ENCODE results near the gene CHIT1.

DNA sequence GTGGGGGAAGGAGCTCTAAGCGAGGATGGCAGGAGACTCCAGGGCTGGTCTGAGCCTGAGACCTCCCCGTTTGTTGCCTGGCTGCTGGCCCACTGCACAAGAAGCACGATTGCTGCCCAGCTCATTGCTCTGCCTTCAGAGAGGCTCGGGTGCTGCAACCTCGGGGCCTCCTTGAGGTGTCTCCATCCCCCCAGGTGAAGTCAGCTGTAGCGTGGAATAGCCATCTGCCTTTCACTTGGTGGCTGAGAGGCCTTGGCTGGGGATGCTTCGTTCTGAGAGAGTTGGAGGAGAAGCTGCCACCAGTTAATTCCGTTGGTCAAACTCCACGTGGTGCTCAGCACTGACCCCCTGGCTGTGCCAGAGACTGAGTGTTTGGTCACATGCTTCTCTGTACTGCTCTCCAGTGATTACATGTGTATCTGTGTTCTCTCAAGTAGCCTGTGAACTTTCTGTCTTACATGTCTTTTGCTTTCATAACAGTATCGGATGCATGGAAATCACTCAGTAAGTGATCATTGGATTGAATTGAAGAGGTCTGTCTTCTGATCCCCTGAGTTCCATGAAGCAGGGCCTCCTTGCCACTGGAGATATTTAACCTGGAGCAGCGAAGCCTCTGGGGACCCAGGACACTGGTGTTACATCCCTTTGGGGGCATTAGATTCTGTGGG is 2.9 kb downstream of the PPFIA4 start:
- RRBS, 2 experiments = no CpG with 5 or more reads among the region's 11 CpGs

- RRBS, 2 experiments = no CpG with 5 or more reads among the region's 8 CpGs
These were observed 9.3 kb downstream of the PPFIA4 start for GRCh38 chr1:203035470-203036079.

- RRBS, 2 experiments = 63% methylated on average over 16 to 20 of the region's 36 CpGs
These were observed 9.7 kb downstream of the MYOG start for GRCh38 chr1:203076031-203076689.

DNA sequence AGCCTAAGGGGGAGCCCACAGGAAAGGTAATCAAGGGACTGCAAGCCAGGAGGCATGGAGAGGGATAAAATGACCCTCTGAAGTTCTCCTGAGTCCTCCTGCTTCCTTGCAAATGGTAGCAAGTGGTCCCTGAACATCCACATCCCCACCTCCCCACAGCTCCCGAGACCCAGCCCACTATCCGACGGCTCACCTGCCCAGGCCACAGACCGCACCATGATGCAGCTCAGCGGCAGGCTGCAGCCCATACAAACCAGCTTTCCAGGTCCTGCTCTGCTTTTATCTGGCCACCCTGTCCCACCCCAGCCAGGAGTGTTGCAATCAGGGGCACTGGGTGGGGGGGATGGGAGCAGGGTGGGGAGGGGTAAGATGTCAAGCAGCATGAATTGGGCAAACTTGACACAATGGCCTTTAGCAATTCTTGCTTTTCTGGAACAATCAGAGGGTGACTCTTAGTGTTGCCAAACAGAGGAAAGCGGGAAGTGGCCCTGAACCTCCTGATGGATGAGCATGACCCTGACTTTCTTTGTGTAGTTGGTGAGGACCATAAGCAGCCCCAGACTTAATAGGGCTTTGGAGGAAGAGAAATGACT is at the start of gene CHIT1:
TSS of gene CHIT1 (minus strand) at position 255 of the 593 bp plus-strand sequence.
- RRBS, 2 experiments = no CpG with 5 or more reads among the region's 6 CpGs

DNA sequence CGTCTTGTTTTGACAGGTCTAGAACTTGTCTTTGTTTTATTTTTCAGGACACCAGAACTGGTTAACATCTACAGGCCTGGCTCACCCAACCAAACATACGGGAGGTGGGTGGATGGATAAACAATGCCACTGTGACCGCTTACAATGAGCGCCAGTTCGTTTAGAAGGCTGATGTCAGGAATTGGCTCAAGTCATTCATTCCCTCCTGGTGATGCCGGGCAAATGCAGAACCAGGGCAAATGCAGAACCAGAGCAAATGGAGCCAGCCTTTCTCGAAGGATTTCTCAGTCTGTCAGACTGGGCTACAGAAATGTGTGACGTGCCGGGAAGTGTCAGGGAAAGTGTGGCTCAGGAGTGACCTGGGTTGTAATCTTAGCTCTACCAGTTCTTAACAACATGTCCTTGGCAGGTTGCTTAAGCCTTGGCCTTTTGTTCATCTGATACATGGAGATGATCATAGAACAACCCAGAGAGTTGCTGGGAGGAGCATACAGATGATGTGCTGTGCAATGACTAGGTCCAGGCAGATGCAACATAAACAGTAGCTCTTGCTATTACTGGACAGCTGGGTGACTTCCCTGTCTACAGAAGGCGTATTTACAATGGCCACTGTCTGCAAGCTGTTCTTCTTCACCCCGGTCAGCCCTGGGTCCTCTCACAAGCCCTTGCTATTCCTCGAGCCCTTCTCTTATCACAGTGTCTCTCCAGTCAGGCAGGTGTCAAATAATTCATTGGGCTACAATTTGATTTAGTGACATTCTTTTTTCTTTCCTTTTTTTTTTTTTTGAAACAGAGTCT is 30.4 kb upstream of the BTG2 start:
- RRBS, 2 experiments = 75% methylated on average over 3 of the region's 12 CpGs; no CpG with 5 or more reads in 1 of the 2 experiments

DNA sequence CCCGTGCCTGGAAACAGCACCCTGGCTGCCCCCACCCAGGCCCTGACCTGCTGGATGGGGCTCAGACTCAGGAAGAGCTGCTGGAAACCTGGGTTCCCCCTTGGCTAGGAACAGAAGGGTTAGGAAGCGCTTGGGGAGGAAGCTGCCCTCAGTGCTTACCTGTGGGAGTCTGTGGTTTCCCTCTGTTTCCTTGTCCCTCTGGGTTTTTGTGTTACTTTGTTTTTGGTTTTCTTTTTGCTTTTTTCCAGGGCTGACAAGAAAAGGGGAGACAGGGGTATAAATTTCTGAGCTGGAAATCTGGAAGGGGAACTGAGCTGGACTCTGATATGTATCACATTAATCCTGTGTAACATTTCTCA is 28.0 kb upstream of the BTG2 start:
- RRBS, 2 experiments = no CpG with 5 or more reads among the region's 2 CpGs

DNA sequence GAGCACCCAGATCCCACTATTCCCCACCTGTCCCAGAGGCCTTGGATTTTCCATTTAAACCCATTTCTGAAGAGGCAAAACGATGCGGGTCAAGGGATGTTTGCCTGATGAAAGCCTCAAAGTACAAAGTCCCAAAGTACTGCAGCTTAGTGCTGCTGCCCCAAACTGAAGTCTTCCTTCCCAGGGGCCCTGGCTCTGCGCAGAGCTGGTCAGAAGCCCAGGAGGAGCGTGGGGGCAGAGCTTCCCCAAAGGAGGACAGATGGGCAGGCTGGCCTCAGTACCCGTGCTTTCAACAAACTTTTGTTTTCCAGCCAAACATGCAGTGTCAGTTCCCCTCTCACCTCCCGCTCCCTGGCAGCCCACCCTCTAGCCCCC is 19.2 kb downstream of the BTG2 start:
- RRBS, 2 experiments = no CpG with 5 or more reads among the region's 6 CpGs

DNA sequence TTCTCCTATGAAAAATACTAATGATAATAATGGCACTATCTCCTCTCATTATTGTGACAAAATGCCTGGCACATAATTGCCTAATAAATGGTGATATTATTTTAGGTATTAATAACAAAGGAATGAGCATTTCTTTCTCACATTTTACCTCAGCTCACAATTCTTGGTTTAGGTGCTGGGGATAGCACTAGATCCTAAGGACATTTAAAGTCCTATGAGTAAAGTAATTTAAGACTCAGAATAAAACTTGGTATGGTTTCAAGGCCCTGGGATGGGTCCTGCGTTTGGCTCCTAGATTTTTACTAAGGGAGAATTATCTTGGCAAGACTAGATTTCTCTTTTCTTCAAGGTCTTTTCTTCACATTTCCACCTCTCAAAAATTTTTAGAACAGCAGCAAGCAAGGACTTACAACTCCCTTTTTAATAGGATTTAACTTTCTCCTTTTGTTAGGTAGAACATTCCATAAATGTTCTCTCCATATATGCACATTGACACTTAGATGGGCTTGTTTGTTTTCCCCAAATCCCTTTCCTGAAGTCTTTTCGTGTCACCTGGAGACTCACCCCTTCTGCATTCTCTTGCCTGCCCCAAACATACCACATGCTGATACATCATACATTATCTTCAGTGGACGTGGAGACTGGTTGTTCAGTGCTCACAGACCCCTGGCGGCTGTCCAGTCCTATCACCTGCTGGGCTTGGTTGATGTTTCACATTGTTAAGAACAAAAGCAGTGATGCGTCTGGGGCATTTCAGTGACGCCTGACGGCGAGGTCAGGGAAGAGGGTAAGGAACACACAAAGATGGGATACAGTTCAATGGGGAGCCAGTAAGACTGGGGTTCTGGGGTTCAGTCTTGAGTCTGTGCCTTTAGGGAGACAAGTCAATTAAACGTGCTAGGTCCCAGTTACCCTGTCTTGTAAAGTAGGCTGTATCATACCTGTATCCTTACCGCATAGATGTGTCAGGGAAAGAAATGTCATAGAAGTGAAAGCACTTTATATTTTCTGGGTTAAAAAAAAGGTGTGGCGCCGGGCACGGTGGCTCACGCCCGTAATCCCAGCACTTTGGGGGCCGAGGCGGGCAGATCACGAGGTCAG is 22.3 kb downstream of the FMOD start:
- RRBS, 2 experiments = no CpG with 5 or more reads among the region's 18 CpGs

- RRBS, 2 experiments = 80% methylated on average over 4 of the region's 28 CpGs; no CpG with 5 or more reads in 1 of the 2 experiments
These were observed 3.4 kb downstream of the FMOD start for GRCh38 chr1:203347078-203348284.

- RRBS, 2 experiments = no CpG with 5 or more reads among the region's 10 CpGs
These were observed 2.5 kb upstream of the FMOD start for GRCh38 chr1:203353457-203353828.

DNA sequence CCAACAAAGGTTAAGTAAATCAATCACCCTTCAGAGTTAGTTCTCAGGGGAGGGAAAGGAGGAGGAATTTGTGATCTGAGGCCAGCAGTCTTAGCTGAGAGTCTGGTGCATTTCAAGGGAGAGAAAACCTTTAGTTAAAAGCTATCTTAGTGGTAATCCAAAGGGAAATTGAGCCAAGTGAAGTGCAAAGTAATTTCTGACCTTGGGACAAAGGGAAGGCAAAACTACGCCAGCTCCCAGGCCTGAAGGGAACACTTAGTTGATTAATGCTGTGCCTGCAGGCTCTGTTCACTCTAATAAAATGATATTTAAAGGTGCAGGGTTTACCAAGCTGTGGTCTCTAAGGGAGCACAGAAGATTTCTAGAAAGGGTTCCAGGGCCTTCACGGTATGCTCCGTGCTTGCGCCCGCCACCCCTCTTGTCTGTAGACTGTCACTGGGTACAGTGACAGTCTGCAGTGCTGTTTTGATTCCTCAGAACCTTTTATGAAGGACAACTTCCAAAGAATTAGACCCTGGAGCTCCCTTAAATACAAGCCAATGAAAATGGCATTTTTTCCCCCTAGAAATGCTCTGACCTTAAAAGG is 23.2 kb upstream of the FMOD start:
- RRBS, 2 experiments = no CpG with 5 or more reads among the region's 5 CpGs

- RRBS, 2 experiments = no CpG with 5 or more reads among the region's 8 CpGs
These were observed 51.8 kb upstream of the FMOD start for GRCh38 chr1:203402391-203403495.

- RRBS, 2 experiments = no CpG with 5 or more reads among the region's 13 CpGs
These were observed 57.5 kb upstream of the FMOD start for GRCh38 chr1:203408222-203409118.

DNA sequence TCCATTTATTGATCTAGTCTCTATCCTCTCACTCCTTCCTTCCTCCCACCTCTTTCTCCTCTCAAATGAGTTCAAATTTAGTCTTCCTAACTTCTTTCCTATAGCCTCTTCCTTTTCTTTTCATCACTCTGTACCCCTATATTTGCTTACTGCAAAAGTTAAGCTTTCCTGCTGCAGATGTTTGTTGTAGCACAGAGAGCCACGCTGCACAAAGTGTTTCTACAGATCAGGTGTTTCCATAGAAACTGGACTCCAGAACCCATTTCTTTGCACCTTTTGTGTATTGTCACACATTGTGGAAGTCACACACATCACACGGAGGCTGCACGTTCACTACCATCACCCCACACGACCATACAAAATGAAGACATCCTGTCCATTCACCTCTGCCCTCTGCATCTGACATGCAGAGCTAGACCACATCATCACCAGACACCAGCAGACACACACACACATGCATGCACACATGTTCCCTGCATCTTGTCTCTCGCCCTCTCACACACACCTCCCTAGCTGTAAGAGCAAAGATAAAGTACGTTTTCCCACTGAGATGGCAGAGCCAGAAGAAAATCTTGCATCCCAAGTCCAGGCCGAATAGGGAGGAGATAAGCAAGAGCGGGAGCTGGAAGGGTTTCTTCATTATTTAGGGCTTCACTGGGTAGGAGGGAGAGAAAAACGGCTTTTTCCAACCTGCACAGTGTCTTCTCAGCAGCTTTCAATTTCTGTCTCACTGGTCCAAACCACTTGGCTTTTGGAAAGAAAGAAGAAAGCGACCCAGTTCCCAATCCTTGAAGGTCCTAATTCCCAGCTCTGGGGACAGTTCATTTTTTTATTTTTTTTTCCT is 625 bp downstream of the PRELP start:
- RRBS, 2 experiments = no CpG with 5 or more reads among the region's 10 CpGs

DNA sequence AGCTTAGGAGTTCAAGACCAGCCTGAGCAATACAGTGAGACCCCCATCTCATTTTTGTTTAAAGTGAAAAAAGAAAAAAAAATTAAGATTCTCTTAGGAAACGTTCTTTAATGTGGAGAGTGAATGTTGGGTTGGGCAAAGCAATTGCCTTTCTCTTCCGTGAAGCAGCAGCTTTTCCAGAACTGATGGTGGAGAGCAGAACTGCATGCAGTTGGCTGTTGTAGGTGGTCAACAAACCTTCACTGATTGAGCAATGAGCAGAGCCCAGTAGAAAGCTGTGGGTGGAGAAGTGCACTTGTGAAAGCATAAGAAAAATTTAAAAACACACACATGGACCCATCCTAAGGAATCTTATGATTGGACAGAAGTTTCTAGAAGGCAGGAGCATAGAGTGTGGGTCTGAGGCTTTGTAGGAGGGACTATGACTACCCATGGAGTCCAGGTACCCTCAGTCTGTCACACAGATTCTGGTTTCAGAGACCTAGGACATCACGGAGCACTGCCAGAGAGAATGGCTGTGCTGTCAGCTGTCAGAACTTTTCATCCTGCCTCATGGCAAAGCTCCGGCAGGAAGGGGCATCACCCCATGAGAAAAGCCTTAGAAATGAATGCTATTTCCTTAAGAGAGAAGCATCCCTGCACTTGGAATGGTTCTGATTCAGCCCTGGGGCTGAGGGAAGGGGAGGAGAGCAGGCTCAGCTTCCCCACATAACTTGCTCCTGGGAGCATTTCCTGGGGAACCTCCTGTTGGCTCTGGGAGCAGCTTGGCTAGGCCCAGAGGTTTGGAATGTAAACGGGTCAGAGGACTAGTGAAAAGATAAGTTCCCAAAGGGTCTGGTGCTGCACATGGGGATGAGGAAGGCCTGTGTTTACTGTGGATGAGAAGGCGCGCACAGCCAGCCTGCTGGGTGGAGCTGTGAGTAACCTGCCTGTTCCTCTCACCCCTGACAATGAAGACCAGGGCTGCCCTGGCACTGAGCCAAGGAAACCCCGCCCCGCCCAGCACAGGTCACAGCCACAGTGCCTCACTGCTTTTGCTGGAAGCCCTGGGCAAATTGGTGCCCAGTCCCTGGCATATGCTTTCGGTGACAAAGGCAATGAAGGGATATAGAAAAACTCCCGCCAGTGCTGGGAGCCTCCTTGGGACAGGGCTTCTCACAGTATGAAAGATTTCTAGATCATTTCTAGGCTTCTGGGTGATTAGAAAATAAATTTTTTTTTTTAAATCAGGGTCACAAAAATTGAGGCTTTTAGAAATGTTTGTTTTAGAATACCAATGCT is 4.9 kb downstream of the PRELP start:
- RRBS, 2 experiments = no CpG with 5 or more reads among the region's 11 CpGs

DNA sequence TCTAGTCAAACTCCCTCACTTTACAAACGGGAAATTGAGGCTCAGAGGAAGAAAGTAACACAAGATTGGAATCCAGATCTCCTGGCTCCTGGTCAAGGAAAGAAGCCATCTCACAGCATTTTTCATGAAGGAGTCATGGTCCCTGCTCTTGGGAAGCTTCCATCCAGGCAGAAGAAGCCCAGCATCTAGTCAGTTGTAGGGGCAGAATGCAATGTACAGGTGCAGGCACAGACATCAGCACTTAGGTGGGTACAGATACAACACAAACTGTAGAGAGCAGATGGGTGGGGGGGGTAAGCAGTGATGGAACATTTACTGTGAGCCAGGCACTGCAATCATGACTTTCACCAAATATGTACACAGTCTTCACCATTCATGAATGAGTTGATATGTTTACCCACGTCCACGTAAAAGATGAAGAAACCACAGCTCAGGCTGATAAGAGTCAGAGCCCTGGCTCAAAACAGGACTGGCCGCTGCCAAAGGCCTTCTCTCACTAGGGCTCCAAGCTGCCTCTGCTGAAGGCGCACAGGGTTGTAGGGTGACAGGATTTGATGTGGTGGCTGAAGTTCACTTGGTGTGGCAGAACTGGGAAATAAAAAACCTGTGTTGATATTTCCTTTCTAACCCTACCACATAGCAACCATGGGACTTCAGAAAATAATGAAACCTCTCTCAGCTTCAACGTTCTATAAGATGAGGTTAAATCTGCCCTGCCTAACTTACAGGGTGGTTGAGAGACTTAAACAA is 44.1 kb downstream of the OPTC start:
- RRBS, 2 experiments = no CpG with 5 or more reads among the region's 6 CpGs

DNA sequence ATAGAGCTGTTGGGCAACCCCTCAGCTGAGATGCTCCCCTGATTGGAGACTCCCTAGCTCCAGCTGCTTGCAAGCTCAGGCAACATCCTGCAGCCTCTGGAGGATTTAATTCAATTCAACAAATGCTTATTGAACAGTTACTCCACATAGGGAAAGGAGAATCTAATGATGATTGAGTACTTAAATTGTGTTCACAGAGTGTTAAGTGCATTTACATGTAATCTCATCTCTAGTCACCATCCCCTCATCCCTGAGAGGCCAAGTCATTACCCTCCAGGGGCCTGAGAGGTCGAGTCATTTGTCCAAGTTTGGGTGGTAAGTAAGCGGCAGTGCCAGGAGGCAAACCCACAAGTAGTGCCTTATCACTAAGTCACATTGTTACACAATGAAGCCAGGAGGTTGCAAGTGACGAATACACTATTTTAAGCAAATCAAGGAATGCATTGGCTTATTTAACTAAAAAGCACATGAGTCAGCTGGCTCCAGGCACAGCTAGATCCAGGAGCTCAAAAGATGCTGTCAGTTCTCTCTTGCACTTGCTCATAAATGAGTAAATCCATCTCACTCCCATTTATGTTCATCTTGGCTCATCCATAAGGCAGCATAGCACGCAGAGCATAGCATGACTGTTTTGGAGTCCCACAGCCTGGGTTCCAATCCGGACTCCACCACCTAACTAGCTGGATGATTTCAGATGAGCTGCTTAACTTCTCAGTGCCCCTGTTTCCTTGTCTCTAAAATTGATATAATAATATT is 64.3 kb downstream of the OPTC start:
- RRBS, 2 experiments = no CpG with 5 or more reads among the region's 5 CpGs

DNA sequence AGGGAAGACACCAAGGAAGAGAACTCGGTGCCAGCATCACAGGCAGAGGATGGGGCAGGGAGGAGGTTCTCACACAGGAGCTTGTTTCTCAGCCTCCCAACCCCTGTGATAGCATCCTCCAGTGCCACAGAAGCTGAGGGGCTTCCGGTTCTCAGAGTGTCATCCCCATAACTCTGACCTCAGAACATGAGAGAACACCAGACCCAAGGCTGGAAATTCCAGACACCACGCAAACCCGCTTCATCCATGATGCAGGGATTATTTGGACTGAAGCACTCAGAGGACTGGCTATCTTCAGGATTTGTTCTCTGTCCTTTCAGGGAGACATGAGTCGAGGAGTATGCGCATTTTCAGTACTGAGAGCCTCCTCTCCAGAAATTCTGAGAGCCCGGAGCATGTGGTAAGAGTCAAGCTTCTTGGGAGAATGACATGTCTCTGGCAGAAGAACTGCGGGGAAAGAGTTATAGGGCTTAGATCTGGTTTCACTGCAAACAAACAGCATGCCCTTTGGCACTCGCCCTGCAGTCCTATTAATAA is 6.8 kb downstream of the LAX1 start:
- RRBS, 2 experiments = no CpG with 5 or more reads among the region's 9 CpGs

GRCh38 chr1:203802155-203803061 is 7.0 kb downstream of the ZBED6 start:
- RRBS, 2 experiments = no CpG with 5 or more reads among the region's 6 CpGs

- RRBS, 2 experiments = no CpG with 5 or more reads among the region's 10 CpGs
These were observed 8.2 kb downstream of the SOX13 start for GRCh38 chr1:204081116-204081452.

All from Panc1 (cell line).